Mesenteric fat pad (tissue), 1 donor: Measurements from ENCODE around the genes EBF3 and C10orf143.

DNA sequence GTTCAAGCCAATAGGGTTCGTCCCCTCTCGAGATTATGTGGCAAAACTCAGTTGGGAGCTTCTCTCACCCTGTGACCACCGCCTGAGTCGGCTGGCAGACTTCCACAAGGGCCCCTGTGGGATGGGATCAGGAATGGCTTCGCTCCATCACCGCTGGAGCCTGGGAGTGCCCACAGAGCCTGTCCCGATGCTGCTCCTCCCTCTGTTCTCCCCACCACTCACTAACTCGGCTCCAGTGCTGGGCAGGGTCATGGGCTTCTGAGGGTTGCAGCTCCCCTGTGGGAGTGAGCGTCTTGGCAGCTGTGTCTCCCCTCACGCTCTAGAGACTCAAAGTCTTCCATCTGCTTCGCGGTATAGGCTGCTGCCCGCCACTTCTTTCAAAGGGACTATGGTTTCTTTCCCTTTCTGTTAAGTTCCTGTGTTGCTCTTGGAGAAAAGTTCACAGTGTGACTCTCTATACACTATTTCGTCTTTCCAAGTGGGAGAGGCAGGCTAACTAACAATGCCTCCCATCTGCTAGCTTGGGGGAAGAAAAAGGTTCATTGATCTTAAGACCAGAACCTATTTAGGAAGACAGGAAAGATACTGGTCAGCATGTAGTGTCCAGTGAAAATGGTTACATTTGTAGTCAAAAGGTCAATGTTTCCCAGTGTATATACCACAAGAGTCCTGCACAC lies 20.2 kb downstream of the CLRN3 start:
- PRO-cap = no peak

- PRO-cap = no peak
These were observed 6.4 kb downstream of the PTPRE start for GRCh38 chr10:127913198-127913797.

- PRO-cap = no peak
These were observed 14.8 kb downstream of the PTPRE start for GRCh38 chr10:127921714-127922158.

- PRO-cap = no peak
These were observed 28.3 kb downstream of the PTPRE start for GRCh38 chr10:127935068-127935694.

DNA sequence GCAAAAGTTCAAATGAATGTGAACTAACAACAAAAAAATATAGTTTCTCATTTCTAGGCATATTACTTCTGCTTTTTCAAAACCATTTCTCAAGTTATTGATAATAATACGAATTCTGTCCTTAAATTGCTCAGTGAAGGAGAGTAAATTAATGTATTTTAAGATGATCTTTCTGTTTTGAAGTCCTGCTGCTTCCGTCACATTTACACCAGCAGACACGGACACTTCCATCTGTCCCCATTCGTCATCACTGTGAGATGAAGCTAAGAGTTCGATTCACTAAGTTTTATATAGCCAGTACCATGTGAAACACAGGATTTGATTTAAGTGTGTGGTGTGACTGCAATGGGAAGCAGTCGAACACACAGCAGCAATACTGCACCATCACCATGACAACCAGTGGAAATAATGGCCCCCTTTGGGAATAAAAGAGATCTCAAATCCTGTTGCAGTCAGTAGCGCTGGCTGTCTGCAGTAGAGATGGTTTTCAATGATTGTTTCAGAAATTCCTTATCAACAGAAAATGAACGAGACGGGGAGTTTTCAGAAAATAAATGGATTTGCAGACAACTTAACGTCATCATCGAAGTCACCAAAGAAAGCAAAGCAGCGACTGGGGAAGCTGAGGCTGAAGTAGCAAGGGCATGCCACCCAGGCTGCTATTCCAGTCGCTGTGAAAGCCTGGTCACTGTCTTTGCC lies 90.9 kb downstream of the PTPRE start:
- PRO-cap = no peak

DNA sequence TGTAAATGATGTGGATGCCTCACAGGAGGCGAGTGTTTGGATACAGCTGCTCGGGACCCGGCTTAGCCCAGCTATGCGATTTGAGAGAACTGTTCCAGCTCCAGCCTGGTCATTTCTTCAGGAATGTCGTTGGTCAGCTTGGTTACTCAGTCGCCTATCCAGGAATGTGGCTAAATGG lies 77.0 kb downstream of the MKI67 start:
- PRO-cap = no peak

- PRO-cap = no peak
These were observed 53.1 kb downstream of the MKI67 start for GRCh38 chr10:128072978-128073647.

- PRO-cap = no peak
These were observed 42.9 kb downstream of the MKI67 start for GRCh38 chr10:128083129-128083923.

DNA sequence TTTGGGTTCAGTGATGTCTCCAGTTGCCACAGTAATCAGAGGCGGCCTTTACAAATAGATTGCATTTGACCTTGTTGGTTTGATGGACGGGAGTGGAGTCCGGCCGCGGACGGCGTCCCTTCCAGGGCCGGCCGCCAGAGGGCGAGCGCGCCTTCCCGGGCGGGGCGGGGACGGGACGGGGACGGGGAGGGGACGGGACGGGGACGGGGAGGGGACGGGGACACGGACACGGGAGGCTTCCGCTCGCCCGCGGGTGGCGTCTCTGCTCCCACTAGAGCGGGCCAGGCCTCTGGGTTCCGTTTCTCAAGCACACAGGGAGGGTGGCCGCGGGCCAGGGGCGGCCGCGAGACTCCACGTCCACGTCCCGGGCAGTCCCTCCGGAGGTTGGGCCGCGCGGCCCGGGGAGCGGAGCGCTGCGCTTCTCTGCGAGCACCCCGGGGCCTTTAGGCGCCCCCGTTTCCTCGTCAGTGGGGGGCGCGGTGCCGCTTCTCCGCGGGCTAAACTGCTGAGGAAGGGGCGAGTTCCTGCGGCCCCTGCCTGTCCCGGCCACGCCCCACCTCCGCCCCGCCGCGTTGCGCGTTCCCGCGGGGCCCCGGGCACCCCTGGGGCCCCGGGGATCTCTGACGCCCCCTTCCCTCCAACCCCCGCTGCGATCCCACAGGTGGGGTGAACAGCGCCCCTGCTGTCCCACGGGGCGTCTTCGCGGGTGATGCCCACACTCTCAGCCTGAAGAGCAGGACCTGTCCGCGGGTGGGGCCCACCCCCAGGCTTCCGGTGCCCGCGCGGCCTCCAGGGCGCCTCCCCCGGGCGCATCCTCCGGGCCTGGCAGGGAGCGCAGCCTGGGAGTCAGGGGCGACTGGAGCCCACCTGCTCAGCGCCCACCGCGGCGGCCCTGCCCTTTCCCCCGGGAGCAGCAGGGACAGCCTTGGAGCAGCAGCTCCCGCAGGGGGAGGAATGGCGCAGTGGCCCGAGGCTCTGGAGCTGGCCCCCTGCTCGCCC lies 84.3 kb upstream of the MKI67 start:
- PRO-cap = unidirectional peak, plus-strand start at position 209 of the sequence

GRCh38 chr10:128212008-128212663 lies 85.9 kb upstream of the MKI67 start:
- PRO-cap = no peak

- PRO-cap = no peak
These were observed 591.1 kb upstream of the MGMT start for GRCh38 chr10:128875962-128876385.

GRCh38 chr10:129023132-129023606 lies 443.9 kb upstream of the MGMT start:
- PRO-cap = no peak

DNA sequence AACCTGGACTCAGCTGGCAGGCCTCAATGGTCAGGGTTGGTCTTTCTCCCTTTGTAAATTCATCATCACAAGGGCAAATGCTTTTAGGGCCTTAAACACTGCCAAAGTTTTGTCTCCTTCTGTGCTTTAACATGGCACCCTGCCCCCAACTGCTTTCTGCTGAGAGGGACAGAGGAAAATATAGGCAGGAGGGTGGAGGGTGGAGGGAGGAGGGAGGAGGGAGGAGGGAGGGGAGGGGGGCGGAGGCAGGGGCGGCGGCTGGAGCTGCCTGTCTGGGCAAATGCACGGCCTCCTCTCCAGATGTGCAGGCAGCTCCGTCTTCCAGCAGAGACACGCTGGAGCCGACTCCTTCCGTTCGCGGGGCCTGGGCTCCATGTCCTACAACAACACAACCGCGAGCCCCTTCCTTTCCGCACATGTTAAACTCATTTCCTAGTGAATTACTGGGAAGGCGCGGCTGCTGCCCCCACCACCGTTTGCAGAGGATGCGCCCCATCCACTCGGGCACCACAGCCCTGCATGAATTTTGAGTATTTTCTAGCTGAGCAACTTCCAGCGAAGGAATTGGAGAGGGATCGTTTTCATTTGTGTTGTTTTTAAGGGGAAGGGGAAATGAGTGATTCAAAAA lies 14.2 kb downstream of the EBF3 start:
- PRO-cap = unidirectional peak, plus-strand start at position 327 of the sequence

DNA sequence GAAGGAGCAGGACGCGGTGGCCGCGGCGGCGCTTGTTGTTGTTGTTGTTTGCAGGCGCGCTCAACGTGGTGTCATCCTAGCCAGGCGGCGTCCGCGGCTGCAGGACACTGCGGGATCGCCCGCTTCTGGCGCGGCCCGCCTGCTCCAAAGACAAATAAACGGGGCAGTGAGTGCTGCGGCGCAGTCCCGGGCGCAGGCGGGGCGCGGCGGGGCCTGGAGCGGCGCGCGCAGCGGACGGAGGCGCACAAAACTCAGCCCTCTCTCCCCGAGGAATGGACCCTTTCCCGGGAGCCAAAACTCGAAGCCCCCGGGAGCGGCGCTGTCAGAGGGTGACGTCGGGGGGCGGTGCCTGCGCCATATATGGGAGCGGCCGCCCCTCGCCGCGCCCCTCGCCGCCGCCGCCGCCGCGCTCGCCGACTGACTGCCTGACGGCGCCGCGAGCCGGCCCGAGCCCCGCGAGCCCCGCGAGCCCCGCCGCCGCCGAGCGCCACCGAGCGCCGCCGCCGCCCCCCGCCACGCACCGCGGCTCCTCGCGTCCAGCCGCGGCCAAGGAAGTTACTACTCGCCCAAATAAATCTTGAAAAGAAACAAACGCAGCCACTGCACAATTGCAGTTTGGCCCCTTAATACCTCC lies at the start of gene EBF3:
Gene EBF3, minus strand, starts transcription at position 274 of the 634 bp plus-strand sequence.
- PRO-cap = bidirectional peak, plus-strand start at position 388 of the sequence, minus-strand start at position 274 of the sequence

GRCh38 chr10:129964635-129965810 lies 949 bp upstream of the EBF3 start:
- PRO-cap = no peak

- PRO-cap = no peak
These were observed 6.6 kb upstream of the EBF3 start for GRCh38 chr10:129970725-129970958.

GRCh38 chr10:130110714-130111033 lies at the start of gene C10orf143:
C10orf143 (minus strand) TSS chr10:130110830.
- PRO-cap = no peak

GRCh38 chr10:130190084-130190636 lies 54.0 kb downstream of the GLRX3 start:
- PRO-cap = no peak

GRCh38 chr10:131139707-131139906 lies 171.9 kb downstream of the TCERG1L start:
- PRO-cap = no peak

- PRO-cap = no peak
These were observed 42.1 kb downstream of the TCERG1L start for GRCh38 chr10:131269436-131269785.